Measurements from ENCODE around the genes SSBP1, TAS2R4, OR9A4, CLEC5A, TAS2R38, CLCN1, CTAGE6 and OR2F1.

- RRBS, result no CpG with 5 or more reads among the region's 10 CpGs
Measured at GRCh38 chr7:140925228-140925577, 474 bp upstream of the BRAF start.

DNA sequence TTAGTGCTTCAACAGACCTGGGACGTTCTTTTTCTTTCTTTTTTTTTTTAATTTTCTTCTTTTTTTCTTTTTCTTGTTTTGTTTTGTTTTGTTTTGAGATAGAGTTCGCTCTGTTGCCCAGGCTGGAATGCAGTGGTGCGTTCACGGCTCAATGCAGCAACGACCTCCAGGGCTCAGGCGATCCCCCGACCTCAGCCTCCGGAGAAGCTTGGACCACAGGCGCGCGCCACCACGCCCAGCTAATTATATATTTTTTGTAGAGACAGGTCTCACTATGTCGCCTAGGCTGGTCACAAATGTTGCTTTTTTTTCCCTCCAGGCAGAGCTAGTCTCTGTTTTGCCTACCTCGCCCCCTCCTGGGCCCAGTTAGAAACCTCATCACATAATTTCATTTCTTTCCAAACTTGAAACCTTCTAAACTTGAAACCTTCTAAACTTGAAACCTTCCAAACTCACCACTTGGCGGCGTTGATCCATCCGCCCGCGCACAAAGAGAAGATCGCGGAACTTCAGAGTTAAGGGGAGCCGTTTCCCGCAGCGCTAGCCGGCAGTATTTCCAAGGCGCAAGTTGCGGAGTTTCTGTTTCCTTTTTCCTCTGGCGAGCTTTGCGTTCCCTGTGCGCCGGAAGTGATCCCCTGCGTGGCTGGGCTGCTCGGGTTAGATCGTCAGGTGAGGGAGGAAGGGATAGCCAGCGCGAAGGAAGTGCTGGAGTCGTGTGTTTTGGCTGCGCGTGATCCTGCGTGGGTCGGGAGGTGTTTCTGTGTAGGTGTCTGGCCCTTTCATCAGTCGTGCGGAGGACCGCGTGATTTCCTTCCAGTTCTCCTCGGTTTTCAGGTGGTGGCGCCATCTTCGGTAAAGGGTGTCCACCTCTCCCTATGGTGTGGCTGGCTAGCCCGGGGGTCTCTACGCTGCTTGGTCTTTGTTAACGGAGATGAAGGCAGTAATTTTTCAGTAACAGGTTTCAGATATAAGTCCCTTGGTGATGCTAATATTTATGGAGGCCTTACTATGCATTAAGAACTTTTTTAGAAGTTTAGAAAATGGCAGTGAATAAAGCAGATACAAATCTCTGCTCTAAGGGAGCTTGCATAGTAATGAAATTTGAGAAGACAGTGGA is at the start of gene SSBP1:
TSS of gene SSBP1 (plus strand) at position 617 of the 1,117 bp plus-strand sequence.
- RRBS, result 2% methylated on average over 7 of the region's 51 CpGs

- RRBS, result no CpG with 5 or more reads among the region's 1 CpG
Measured at GRCh38 chr7:141776374-141776787, at the start of gene TAS2R4. Gene TAS2R4, plus strand, starts transcription at chr7:141776674.

DNA sequence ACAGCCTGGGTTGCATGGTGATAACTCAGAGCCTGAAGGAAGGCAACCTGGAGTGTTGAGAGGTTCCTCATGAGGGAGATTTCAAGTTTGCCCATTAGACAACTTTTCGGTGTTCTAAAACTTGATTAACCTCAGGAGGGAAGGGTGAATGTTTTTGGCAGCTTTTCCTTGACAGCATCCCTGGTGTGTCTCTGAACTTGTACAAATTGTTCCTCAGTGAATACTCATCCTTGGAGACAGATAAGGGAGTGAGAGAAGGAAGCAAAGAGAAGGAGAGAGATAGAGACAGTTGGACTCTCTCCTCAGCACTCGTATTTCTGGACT is at the start of gene OR9A4:
TSS of gene OR9A4 (plus strand) at position 251 of the 324 bp plus-strand sequence.
- RRBS, result no CpG with 5 or more reads among the region's 2 CpGs

DNA sequence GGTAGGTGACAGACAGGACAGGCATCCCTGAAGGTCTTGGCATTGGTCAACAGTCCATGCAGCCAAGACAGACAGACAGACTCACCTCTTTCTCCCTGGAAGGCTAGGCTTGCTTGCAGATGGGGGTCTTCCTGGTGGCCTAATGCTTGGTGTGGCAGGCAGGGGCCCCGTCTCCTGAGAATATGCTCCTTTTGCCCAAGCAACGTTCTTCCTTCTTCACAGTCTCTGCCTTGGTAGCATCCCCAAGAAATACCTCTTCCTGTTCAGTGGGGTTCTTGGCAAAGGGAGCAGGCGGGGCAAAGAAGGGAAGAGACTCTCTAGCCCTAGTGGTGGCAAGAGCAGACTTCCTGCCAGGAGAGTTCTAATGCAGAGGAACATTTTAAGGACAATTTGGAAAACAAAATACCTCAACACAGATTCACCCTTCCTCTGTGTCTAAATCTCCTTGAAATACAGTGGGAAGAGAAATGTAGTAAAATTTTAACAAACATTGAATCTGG is at the start of gene CLEC5A:
TSS of gene CLEC5A (minus strand) at position 253 of the 500 bp plus-strand sequence.
- RRBS, result no CpG with 5 or more reads among the region's 3 CpGs

GRCh38 chr7:141973662-141974122 is at the start of gene TAS2R38:
Gene TAS2R38, minus strand, starts transcription at chr7:141973773.
- RRBS, result no CpG with 5 or more reads among the region's 9 CpGs

GRCh38 chr7:142520247-142521032 is 228.8 kb upstream of the PRSS1 start:
- RRBS, result no CpG with 5 or more reads among the region's 9 CpGs

- RRBS, result no CpG with 5 or more reads among the region's 12 CpGs
Measured at GRCh38 chr7:142615906-142616653, 133.2 kb upstream of the PRSS1 start.

- RRBS, result no CpG with 5 or more reads among the region's 3 CpGs
Measured at GRCh38 chr7:142656390-142656965, 92.8 kb upstream of the PRSS1 start.

GRCh38 chr7:142720920-142721295 is 28.4 kb upstream of the PRSS1 start:
- RRBS, result no CpG with 5 or more reads among the region's 11 CpGs

DNA sequence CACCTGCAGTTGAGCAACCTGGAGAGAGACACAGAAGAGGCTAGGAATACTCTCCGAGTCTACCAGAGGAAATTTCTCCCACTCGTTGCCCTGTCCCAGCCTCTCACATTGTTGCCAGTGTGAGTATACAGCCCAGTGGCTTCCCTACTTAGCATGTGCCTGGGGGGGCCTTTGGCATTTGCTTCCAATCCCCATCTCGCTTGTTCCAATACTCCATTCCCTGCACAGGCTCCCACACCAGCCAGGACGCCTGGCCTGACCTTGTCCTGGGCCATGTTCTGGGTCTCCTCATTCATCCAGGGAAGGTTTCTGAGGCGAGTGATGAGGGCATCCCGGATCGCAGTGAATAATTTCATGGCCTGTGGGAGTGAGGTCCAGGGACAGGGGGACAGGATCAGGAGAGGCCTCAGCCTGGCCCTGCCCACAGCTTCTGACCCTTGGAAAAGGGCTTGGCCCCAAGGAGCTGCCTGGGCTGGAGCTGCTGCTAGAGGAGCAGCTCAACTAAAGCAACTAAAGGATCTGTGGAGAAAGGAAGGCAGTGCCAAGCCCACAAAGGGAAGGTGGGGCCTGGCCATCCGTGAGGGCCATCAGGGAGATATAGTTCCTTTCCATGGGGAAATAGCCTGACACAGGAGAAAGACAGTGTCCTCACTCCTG is 5.2 kb downstream of the LLCFC1 start:
- RRBS, result no CpG with 5 or more reads among the region's 8 CpGs

DNA sequence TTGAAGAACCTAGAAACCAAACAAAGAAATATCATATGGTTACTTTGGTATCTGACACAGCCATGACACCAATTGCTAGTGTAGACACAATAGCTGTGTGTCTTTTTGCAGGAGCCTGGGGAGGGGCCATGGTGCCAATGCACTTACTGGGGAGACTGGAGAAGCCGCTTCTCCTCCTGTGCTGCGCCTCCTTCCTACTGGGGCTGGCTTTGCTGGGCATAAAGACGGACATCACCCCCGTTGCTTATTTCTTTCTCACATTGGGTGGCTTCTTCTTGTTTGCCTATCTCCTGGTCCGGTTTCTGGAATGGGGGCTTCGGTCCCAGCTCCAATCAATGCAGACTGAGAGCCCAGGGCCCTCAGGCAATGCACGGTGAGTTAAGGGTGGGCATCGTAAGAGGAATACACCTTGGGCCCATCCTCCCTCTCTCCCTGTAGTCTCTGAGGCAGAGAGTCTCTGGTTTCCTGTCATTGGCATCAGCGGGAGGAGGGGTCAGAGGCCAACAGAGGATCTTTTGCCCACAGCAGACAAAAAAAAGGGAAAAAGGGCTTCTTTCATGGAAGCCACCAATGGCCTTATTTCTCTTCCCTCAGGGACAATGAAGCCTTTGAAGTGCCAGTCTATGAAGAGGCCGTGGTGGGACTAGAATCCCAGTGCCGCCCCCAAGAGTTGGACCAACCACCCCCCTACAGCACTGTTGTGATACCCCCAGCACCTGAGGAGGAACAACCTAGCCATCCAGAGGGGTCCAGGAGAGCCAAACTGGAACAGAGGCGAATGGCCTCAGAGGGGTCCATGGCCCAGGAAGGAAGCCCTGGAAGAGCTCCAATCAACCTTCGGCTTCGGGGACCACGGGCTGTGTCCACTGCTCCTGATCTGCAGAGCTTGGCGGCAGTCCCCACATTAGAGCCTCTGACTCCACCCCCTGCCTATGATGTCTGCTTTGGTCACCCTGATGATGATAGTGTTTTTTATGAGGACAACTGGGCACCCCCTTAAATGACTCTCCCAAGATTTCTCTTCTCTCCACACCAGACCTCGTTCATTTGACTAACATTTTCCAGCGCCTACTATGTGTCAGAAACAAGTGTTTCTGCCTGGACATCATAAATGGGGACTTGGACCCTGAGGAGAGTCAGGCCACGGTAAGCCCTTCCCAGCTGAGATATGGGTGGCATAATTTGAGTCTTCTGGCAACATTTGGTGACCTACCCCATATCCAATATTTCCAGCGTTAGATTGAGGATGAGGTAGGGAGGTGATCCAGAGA is 1.5 kb downstream of the TMEM139 start:
- RRBS, result no CpG with 5 or more reads among the region's 20 CpGs

DNA sequence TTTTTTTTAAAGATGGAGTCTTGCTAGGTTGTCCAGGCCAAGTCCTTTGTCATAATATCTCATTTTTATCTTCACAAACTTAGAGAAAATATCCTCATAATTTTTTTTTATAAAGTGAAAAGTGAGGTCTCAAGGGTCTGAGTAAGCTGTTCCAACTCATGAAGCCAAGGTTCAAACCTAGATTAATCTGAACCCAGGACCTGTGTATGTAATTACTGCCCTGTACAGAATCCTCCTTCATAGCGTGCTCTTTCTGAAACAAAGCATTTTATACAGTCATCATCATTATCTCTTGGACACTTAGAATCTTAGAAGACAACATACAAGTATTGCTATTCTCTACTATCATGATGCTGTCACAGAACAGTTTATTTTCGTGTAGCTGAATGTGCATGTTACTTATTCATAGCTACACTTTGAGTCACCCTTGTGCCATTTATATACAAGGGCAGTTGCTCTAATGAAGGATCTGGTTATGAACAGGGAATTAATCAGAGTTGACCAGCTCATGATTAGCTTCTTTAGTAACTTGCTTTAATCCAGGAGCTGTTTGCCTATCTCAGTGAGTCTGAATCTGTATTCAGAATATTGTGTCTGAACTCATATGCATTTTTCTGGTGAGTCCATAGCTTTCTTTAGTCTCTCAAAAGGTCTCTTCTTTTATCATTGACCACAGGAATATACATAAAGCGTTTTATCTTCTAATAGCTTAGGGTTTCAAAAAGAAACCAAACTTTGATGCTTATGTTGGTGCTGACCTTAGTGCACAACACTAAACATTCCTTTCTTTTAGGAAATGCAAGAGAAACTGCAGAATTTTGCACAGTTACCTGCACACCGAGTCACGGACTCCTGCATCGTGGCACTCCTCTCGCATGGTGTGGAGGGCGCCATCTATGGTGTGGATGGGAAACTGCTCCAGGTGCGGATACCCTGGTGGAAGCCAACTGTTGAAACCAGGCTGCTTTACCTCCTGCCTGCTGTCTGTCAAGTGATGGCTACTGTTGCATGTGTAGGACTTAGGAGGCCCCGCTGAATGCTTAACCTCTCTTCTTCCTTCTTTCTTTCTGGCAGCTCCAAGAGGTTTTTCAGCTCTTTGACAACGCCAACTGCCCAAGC is 11.3 kb downstream of the CASP2 start:
- RRBS, result no CpG with 5 or more reads among the region's 11 CpGs

DNA sequence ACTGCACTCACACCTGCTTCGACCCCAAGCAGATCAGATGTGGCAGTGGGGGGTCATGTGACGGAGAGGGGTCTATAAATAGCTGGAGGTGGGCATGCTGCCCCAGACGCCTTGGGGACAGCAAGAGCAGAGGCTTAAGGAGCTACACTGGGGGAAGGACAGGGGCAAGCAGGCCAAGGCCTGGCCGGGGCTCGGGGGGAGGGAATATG is at the start of gene CLCN1:
TSS of gene CLCN1 (plus strand) at position 105 of the 209 bp plus-strand sequence.
- RRBS, result no CpG with 5 or more reads among the region's 5 CpGs

DNA sequence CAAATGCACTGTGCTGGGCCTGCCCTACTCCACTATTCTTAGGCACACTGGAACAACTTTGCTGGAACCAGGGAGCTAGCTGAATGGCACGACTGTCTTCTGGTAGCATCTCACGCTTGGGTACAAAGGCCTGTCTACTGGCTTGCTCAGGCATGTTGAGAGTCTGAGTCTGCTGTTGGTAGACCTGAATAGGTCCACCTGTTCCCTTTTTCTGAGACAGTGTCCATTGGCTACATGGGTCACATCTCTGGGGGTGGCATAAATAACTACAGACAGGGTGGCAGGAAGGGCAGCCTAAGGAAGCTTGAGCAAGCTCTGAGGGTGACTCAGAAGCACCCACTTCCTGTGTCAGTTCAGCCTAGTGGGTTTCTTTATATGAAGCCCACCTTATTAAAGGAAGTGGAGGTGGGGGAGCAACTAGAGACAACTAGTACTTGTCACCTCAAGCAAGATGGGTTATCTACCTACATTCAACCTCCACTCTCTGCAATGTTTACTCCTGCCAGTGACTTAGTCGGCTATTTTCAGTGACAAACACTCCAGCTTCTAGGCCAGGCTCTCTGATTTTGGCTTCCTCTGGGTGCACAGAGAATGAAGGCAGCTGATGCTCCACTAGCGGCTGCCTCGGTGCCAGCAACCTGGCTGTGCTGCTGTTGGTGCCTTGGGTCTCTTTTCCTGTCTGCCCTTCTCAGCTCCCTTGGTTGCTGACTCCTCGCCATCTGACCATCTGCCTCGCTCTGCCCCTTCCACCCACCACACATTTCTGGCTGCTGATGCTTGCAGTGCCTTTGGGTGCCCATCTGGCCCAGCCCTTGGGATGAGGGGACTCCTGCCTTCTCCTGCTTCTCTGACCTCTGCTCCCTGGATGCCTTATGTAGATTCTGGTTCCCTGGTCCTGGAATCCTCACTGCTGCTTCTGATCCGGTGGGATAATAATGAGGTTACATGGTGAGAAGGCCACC is 5.6 kb upstream of the ZYX start:
- RRBS, result no CpG with 5 or more reads among the region's 8 CpGs

DNA sequence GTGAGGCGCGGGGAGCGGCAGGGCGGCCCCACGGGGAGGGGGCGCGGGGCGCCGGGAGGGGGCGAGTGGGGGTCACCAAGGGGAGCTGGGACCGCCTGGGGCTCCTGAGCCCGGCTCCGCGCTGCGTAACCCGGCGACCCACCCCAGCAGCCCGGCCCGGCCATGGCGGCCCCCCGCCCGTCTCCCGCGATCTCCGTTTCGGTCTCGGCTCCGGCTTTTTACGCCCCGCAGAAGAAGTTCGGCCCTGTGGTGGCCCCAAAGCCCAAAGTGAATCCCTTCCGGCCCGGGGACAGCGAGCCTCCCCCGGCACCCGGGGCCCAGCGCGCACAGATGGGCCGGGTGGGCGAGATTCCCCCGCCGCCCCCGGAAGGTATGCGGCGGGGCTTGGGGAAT is 261 bp downstream of the ZYX start:
- RRBS, result 2% methylated on average over 25 of the region's 45 CpGs

- RRBS, result no CpG with 5 or more reads among the region's 3 CpGs
Measured at GRCh38 chr7:143382581-143382724, 1.3 kb downstream of the ZYX start.

GRCh38 chr7:143387352-143388031 is 6.3 kb downstream of the ZYX start:
- RRBS, result 81% methylated on average over 2 of the region's 21 CpGs

DNA sequence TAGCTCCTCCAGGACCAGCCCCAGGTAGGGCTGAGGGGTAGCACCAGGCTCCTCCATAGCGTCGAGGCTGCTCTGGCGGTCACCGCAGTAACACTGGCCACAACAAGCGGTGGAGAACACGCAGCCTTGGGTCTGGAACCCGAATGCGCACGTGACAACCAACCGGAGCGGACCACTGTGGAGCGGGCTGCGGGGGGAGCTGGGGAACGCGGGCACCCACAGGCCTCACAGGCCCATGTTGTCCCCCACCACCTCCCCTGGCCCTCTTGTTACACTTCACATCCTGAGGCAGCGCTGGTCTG is at the start of gene CTAGE6:
TSS of gene CTAGE6 (minus strand) at position 95 of the 302 bp plus-strand sequence.
- RRBS, result no CpG with 5 or more reads among the region's 16 CpGs

DNA sequence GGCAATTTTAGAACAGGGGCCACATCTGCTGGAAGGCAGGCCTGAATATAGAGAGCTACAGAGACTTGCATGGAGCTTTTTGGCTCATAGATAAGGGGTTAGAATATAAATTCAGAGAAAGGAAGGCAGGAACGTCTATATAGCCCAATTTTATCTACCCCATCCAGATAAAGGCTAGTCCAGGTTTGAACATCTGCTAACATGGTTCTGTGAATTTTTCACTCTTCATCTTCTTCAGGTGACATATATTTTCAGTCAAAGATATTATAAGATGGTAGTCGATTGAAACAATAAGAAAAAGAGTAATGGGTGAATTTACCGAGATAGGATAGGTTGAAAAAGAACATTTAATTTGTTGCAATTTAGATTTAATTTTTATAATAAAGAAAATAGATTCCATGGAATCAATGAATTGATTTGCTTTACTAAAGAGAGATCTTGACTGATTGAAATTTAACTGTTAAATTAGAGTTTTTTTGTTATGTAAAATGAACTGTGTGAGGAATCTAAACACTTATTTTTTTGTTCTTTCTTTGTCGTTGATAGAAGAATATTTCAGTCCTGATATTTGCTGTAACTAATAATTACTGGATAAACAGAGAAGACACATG is at the start of gene OR2F1:
TSS of gene OR2F1 (plus strand) at position 380 of the 611 bp plus-strand sequence.
- RRBS, result no CpG with 5 or more reads among the region's 4 CpGs

Measured in GM12892 (cell line).